Subcutaneous preadipocyte (primary cell): ENCODE measurements around a stretch of chr4.

- CAGE, long polyA plus RNA = no peak
Observed at GRCh38 chr4:7120205-7120831, 52.5 kb upstream of the GRPEL1 start.

DNA sequence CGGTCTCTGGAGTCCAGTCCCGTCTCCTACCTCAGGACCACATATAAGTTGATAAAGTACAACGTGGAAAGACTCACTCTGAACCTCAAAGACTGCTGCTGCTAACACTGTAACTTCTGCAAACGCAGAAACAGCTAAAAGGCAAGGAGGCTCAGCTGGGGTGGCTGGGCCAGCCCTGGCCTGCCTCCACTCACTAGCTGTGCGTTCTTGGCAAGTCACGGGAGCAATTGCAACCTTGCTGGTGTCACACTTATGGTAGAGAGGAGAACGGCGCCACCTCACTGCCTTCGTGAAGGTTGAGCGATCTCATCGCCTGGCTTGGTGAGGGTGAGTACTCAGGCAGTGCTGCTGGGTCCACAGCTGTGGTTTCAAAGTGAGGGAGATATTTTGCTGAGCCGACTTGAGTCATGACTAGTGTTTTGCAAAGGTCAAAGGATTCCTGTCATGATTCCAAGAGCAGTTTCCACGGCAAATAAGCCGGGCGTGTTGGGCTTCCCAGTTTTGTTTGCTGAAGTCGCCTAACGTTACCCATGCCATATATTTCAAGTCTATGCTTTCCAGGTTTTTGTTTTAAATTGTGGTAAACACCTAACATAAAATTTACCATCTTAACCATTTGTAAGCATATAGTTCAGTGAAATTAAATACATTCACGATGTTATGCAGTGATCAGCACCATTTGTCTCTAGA lies 57.2 kb upstream of the GRPEL1 start:
- CAGE, long polyA plus RNA = no peak

DNA sequence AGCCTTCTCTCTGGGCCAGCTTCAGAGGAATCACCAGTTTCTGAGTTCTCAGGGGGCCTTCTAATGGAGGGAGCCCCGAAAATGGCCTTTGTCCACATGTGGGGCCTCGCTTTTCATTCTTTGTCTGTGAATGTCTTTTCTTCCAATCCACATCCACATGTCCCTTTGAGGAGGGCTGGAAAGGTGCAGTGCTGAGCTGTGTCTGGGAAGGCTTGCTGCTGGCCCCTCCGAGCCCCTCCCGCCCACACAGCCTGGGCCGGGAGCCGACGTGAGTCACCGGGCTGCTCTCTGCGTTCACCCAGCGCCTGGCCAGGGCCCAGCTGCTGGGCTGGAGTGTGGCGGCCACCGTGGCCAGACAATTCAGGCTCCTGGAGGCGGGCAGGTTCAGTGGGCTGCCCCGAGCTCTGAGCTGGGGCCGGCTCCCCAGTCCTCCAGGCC lies 14.8 kb downstream of the SORCS2 start:
- CAGE, long polyA plus RNA = no peak

- CAGE, long polyA plus RNA = no peak
Observed at GRCh38 chr4:7291293-7291848, 99.0 kb downstream of the SORCS2 start.

DNA sequence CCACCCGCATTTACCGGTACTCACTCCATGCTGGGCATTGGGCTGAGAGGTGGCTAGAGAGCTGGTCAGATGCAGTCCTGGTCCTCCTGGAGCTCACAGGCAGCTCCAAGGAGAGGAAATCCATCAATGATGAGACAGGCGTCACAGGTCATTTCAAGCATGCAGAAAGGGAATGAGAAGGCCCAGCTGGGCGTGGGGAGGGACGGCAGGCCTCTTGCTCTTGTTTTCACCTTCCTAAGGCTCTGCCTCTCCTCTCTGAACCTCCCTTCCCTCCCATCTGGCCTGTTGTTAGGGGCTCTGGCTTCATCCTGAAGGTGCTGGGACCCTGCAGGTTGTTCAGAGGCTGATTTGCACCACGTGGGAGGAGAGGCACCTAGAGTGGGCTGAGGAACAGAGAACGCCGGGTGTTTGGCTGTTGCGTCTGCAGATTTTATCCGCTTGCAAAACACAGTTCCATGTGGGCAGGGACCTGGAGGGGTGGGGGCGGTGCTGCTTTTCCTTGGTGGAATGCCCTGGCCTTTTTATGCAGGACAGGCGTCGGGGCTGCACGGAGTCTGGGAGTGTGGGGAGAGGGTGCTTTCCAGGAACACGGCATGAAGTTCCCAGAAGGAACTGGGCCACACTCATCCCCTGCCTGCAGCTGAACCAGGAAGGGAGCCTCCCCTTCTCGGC lies 81.5 kb upstream of the PSAPL1 start:
- CAGE, long polyA plus RNA = no peak

- CAGE, long polyA plus RNA = no peak
Observed at GRCh38 chr4:7648043-7648572, 213.4 kb upstream of the PSAPL1 start.

DNA sequence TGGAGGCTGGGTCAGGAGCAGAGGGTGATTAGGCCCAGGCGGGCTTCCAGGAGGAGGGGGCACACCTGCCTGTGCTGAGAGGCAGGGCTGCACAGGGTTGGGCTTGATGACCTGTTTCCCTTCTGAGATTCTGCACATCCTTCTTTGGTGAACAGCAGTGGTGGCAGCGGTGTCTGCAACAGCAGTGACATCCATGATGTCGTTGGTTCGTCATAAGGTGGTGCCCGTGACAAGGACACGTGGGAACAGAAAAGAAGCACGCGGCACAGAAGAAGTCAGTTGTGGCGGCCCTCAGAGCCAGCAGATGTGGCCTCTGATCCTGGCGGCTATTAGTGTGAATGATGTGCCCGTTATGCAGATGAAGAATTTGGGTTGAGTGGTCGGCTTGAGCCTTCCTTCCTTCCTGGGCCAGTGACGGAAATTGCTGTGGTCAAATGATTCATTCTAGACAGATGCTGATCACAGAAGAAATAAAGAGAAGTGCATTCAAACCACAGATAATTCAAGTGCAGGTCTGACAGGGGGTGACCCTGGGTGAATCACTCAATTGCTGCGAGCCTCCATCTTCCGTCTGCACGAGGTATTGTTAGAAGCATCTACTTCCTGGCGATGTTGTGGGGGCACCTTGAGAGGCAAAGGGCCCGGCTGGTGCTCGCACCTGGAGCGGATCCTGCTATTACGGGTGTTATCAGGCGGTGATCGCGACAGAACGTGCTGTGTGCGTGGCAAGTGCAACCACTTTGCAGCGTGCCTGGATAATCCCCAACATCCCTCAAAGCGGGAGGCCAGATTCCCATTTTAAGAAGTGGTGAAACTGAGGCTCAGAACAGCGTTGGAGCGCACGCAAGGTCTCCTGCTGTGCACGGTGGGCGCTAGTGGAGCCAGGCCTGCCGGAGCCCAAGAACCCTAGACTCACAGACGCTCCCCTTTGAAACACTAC lies 215.2 kb upstream of the PSAPL1 start:
- CAGE, long polyA plus RNA = no peak

DNA sequence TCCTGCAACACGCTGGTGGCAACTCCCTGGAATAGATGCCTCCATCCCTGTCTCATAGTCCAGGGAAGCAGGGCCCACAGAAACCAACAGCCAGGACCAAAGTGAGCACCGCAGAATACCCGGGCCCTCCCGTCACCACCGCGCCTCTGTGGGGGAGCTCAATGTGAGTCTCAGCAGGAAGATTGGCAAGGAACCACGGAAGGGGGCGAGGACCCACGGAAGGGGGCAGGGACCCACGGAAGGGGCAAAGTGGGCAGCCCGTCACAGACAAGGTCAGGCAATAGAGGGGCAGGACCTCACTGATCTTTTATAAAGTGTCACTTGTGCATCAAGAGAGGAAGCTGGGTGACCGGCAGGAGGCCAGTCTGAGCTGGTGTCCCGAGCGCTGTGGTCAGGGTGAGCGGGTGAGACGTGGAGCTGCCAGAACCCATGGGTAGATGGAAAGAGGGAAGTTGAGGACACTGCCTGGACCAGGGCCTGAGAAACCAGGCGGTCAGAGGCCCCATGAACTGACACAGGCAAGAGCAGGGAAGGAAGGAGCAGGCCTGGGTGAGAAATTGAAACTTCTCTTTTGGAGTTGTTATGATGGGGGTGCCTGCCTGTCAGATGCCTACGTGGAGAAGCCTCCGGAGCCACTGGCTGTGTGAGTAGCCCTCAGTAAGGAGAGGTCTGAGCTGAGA lies 192.8 kb downstream of the AFAP1 start:
- CAGE, long polyA plus RNA = no peak

GRCh38 chr4:7817614-7818017 lies 122.0 kb downstream of the AFAP1 start:
- CAGE, long polyA plus RNA = no peak

GRCh38 chr4:7861111-7861939 lies 78.3 kb downstream of the AFAP1 start:
- CAGE, long polyA plus RNA = no peak

DNA sequence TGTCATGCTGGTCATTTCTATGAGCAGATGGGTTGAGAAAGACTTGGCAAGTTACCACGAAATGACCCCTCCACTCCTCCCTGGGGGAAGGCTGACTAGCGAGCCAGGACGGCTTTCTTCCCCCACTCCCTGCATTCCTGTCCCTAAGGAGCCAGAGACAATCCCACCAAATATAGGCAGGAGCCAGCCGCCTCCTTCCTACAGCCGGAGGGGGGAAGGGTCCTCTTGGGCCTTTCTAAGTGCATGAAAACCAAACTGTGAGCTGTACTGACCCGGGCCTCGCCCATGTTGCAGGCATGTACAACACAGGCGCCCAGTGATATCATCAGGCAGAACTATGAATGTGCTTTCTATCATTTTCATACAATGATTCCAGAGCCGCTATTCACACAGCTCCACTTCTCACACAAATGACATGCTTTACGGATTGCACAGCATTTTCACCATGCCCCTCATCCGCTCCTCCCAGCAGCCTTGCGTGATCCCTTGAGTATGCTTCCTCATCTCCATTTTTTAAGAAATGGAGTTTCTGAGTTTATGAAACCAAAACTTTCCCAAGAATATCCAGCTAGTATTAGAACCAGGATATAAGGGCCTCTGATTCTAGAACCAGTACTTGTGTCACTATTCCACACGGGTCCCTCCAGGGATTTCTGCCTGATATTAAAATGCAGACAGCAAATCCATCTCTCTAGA lies 28.4 kb downstream of the AFAP1 start:
- CAGE, long polyA plus RNA = no peak

DNA sequence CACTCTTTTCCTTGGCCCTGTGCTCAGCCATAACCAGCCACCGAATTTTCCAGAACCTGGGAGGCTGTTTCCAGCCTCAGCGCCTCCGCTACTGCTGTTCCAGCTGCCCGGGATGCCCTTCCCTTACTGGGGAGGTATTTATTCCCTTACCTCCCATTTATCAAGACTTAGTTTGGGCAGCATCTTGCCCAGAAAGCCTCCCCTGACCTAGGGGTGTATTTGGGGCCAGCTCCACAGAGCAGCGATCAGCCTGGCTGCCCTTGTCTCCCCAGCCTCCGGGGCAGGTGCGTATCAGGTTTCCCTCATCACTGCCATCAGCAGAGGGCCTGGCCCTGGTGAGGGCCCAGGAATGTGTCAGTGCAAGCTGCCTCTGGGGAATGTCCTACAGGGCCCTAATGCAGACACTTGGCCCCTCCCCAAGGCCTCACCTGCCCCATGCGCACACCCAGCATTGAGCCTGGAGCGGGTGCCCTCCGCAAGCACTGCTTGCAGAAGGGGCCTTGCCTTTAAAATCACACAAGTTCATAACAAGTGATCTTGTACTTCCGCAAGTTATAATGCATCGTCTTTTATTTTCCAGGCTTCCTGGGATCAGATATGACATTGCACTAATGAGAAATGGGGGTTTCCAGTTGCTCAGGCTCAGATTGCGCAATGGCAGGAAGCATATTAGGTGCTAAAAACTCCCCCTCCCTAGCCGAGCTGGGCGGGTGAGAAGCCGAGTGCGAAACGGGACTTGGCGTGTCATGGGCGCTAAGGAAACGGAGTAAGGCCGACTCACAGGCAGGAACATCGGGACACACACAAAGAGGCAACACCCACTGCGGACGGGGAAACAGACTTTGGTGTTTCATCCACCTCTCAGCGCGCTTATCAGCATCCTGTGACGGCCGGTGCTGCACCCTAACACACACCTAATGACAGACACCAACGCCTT lies 25.4 kb upstream of the AFAP1 start:
- CAGE, long polyA plus RNA = no peak

DNA sequence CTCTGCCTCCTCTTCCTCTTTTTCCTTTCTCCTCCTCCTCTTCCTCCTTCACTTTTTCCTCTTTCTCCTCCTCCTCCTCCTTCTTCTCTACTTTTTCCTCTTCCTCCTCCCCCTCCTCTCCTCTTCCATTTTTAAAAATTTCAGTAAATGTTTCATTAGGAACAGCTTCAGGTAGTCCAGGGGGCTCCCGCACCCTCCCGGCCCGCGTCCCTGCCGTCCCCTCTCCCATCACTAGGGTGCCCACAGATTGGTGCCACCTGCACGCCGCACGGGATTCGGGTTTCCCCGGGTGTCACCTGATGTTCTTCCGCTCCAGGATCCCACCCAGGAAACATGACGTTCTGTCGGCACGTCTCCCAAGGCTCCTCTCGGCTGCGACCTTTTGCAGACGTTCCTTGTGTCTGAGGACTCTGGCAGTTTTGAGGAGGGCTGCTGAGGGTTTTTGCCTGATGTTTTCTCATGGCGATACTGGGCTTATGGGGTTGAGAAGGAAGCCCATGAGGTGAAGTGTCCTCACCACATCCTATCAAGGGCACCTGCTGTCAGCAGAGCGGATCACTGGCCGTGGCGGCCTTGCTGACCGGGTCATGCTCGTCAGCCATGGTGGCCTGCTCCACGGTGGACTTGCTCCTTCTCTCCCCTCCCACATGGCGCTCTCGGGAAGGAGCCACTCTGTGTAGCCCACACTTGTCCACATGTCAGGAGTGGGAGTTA lies 83.5 kb upstream of the AFAP1 start:
- CAGE, long polyA plus RNA = no peak

DNA sequence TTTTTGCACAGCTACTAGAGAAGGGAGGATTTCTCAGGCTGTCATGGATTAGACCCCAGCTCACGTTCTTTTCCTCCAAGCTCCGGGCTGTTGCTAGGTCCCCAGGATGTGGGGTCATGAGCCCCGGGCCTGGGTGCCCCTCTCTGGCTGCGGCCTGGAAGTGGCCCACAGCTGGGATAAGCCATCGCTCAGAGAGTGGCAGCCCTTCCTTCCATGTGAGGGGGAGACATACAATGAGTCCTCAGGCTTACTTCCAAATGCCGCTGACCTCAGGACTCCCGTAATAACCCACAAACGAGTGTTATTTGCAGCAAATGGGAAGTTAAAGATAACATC lies 79.7 kb downstream of the ABLIM2 start:
- CAGE, long polyA plus RNA = no peak

- CAGE, long polyA plus RNA = no peak
Observed at GRCh38 chr4:8113618-8114718, 44.6 kb downstream of the ABLIM2 start.

GRCh38 chr4:8188630-8189610 lies 10.2 kb upstream of the SH3TC1 start:
- CAGE, long polyA plus RNA = no peak

DNA sequence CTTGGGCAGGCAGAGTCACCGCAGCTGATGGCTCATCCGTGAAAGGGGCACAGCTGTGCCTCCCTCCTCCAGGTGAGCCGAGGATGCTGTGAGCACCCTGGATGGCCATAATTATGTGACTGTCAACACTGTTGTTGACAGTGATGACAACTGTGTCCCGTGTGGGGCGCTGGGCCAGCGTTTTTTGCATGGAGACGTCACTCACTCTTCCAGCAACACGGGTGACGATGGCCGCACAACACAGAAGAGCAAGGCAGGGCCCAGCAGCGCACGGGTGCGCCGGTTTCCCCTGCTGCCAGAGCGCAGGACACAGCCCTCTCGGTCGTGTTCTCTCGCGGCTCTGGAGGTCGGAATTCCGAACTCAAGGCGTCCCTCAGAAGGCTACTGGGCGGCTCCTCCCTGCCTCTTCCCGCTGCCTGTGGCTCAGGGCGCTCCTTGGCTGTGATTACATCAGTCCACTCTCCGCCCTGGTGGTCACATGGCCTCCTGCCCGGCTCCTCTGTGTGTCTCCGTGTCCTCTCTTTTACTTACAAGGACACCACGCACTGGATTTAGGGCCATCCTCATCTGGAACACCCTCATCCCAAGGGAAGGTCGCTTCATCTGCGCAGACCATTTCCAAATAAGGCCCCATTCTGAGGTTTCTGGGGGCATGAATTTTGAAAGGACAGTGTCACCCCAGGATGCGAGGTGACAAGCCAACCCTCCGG lies 1.4 kb downstream of the SH3TC1 start:
- CAGE, long polyA plus RNA = no peak

DNA sequence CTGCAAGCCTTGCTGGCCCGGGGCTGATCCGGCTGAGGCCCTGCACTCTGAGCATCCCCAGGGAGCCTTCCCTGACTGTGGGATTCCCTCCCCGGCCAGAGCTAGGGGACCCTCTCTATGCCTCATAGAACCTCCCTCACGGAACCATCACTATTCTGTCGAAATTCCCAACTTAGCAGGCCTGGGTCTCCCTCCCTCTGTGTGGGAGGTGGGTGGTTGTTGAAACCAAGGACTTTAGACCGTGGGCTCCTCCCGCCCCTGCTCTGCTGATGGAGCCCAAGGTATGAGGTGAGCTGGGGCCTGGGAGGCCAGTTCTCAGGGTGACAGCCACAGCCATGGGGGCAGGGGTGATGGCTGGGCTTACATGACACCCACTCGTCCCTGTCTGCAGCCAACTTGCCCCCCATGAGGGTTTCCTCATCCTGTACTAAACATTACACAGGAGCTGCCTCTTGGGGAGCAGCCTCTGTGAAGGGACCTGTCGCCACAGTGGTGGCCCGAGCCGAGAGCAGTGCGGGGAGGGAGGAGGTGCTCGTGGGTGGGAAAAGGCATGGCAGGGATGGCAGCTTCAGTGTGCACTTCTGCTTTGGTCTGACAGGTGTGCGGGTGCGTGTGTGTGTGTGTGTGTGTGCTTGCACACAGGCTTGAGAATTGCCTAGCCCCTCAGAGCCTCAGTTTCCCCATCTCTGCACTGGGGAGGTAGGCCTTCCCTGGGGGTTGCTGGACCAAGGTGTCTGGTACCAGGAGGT lies 3.8 kb downstream of the SH3TC1 start:
- CAGE, long polyA plus RNA = no peak

DNA sequence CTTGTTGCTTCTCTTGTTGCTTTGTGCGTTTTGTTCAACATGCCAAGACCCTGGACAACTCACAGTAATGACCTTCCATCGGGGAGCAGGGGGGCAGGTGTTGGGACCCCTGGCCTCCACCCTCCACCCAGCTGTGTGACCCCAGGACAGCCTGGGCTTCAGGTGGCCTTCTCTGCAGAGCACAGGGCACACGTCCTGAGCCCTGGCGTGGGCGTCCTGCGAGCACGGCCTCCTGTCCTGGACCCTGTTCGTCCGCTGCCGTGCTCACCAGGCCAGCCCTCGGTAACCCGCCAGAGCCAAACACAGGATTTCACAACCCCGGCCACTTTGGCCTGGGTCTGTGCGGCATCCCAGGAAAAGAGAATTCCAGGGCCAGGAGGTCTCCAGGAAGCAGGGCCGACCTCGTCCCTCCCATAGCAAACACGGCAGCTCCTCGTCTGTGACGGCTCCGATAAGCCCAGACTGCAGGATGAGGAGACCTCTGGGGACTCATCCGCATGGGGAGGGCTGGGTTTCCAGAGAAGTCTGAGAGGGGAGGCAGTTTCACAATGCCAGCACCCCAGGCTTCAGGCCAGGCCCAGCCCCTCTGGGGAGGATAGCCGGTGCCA lies 22.6 kb upstream of the HTRA3 start:
- CAGE, long polyA plus RNA = no peak

DNA sequence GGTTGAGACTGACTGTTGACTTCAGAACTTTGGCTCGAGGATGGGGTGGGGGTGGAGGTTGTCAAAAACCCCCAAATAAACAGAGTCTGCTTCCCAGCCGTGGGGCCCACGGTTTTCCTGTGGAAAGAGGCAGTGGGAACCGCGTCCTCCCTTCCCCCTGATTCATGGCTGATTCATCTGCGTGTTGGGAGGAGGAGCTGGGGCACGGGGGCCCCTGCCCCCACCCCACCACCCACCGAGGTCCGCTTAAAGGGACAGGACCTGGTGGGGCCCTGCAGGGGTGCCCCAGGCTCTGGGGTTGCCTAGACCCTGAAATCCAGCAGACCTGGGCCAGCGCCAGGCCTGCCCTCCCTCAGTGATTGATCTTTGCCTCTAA lies 8.9 kb downstream of the HTRA3 start:
- CAGE, long polyA plus RNA = no peak